Glomerular endothelial cell (primary cell): Measurements from ENCODE around the gene KATNAL1.

DNA sequence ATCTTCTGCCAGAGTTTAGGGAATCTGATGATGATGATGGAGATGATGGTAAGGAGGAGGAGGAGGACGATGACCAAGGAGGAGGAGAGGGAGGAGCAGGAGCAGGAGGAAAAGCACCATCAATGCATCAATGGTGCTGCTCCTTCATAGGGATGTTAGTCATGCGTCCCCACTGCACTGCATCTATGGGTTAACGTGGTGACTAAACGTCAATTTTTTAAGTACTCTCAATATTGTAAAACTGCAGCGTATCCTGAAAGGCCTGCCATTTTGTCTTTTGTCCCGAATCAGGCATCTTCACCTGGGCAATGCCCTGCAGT lies 64.8 kb upstream of the GSX1 start:
- RAMPAGE, long total RNA, result no peak

- RAMPAGE, long total RNA, result no peak
These were observed 1.4 kb upstream of the PAN3 start for GRCh38 chr13:28136714-28137486.

DNA sequence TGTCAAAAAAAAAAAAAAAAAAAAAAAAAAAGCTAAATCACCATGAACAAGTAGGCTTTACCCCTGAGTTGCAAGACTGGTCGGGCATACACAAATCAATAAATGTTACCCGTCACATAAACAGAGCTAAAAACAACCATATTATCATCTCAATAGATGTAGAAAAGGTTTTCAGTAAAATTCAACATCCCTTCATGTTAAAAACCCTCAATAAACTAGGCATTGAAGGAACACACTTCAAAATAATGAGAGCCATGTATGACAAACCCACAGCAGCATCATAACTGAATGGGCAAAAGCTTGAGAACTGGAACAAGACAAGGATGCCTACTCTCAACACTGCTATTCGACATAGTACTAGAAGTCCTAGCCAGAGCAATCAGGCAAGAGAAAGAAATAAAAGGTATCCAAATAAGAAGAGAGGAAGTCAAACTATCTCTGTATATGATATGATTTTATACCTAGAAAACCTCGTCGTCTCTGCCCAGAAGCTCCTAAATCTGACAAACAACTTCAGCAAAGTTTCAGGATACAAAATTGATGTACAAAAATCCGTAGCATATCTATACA lies 18.7 kb downstream of the PAN3 start:
- RAMPAGE, long total RNA, result no peak

DNA sequence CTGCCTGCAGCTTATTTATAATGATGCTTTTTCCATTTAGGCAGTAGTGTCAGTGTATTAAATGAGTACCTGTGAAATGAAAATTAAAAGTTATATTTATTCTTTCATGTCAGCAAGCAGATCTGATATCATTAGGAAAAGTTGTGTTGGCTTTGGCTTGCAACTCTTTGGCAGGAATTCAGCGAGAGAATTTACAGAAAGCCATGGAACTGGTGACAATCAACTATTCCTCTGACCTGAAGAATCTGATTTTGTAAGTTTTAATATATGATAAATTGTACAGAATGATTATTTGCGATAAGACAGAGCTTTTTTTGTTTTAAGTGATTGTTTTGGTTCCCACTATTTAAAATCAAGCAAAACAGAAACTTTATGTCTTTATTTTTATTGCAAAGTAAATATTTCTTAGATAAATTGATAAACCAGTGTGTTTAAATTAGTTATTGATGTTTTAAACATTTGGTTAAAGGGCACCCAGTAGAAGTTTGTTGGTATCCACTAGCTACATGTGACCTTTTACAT lies 138.8 kb downstream of the PAN3 start:
- RAMPAGE, long total RNA, result no peak

- RAMPAGE, long total RNA, result no peak
These were observed 1.3 kb upstream of the FLT1 start for GRCh38 chr13:28496182-28496694.

GRCh38 chr13:28640548-28641624 lies 18.0 kb upstream of the POMP start:
- RAMPAGE, long total RNA, result no peak

DNA sequence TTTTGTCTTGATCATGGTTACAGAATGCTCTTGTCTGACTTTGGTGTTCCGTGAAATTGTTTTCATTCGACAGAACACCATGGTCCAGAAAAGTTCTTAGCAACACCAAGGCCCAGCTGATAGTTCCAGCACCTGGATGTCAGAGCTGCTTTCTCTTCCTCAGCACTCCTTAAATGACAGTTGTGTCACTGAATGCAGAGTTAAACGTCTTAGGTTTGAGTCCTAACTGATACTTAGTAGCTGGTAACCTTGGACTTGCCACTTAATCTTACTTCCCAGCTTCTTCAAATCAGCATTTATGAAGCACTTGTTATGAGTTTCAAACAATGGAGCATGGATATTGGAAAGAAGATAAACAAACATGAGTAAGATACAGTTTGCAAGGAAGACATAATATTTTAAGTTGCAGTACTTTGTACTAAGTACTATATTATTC lies 1.2 kb upstream of the SLC46A3 start:
- RAMPAGE, long total RNA, result no peak

DNA sequence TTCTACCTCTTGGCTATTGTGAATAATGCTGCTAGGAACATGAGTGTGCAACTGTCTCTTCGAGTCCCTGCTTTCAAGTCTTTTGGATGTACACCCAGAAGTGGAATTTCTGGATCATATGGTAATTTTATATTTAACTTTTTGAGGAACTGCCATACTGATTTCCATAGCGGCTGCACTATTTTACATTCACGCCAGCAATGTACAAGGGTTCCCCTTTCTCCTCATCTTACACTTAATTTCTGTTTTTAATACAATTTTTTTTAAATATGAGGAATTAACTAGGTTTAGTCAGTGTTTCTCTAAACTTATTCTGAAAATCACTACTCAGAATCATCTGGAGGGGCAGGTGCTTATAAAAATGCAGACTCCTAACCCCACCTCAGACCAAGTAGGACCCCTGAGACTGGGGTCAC lies 24.3 kb upstream of the SLC46A3 start:
- RAMPAGE, long total RNA, result no peak

GRCh38 chr13:29589767-29590269 lies 5.7 kb downstream of the SLC7A1 start:
- RAMPAGE, long total RNA, result no peak

- RAMPAGE, long total RNA, result no peak
These were observed 81.4 kb upstream of the SLC7A1 start for GRCh38 chr13:29676962-29677231.

DNA sequence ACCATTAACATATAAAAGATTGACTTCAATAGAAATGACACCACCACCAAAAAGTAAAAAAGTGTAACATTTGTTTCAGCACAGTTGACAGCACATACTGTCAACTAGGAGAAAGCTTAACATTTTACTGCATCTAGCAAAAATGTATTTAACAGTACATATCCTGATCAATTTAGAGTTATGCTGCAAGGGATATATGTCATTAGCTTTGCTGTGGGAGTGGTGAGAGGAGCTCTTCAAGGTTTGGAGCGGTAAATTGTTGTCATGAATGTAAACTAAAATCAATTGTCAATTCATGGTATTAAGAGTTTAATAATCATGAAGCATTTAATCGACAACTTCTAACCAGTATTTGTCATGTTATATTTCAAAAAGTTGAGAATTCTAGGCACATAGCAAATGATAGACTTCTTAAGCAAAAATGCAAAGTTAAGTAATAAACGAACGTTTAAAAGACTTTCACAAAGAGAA lies 3.6 kb downstream of the UBL3 start:
- RAMPAGE, long total RNA, result no peak

GRCh38 chr13:29877510-29878032 lies 27.2 kb upstream of the UBL3 start:
- RAMPAGE, long total RNA, result no peak

GRCh38 chr13:29905746-29906293 lies 55.4 kb upstream of the UBL3 start:
- RAMPAGE, long total RNA, result no peak

DNA sequence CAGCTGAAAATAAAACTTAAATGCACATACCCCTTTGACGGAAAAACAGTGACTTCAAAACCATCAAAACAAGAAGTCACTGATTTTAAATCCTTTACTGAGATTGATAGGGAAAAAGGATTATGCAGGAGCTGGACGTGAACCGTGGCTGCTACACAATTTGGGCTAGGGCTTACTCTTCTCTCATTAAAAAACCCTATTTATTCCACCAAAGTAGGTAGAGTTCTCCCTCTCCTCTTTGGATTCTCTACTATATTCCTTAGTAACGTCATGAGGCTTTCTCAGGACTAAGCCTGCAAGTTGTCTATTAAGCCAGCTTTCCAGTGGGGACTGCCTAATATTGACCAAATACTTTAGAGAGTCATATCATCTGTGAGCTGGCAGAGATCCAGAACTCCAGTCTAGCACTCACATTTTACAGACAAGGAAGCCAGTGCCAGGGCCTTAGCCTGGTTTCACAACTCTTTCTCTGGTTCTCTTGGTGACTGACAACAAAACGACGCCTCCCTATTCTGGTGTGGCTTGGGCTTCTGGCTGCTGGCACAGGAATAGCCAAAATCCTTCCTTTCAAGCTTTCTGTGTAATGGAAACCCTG lies 74.9 kb upstream of the UBL3 start:
- RAMPAGE, long total RNA, result no peak

DNA sequence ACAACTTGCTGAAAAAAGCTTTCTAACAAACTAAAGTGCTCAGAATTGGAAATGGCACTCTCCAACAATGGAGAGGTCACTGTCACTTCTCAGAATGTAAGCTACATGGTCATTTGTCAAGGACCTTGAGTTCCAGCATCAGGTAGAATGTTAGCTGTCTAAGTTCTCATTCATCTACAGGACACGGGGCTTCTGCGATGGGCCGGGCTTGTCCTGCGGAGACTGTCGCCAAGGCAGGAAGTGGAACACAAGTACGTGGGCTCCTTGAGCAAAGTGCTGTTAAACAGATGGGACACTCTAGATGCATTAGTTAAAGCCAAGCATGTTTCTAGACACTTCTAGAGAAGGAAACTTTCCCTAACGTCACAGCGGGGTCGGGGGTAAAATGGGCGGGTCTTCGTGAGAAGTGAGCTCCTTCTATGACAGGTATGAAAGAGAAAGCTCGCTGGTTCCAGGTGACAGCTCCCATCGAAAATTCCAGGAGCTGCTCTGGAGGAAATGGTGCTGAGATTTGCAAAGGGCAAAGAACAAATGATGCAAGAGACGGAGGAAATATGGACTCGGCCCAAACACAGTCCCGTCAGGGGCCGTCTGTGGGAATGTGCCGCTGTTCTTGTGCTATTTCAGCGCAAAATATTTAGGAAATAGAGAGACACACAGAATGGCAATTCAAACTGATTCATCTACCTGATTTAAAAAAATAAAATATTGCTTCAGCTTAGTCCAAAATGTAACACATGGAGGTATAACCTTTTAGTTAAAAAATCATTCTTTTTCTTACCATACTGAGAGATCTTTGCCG lies 104.1 kb upstream of the UBL3 start:
- RAMPAGE, long total RNA, result no peak

GRCh38 chr13:30306461-30307780 lies at the start of gene KATNAL1:
Gene KATNAL1, minus strand, starts transcription at chr13:30307551.
- RAMPAGE, long total RNA, result start-site peak on the minus strand at chr13:30306996-30307037, 99 and 68 reads in 2 replicates; start-site peak on the minus strand at chr13:30307397-30307494, 285 and 385 reads in 2 replicates

- RAMPAGE, long total RNA, result no peak
These were observed 26.8 kb upstream of the UBE2L5 start for GRCh38 chr13:30395447-30395956.

- RAMPAGE, long total RNA, result no peak
These were observed 337 bp downstream of the UBE2L5 start for GRCh38 chr13:30422598-30423062.

DNA sequence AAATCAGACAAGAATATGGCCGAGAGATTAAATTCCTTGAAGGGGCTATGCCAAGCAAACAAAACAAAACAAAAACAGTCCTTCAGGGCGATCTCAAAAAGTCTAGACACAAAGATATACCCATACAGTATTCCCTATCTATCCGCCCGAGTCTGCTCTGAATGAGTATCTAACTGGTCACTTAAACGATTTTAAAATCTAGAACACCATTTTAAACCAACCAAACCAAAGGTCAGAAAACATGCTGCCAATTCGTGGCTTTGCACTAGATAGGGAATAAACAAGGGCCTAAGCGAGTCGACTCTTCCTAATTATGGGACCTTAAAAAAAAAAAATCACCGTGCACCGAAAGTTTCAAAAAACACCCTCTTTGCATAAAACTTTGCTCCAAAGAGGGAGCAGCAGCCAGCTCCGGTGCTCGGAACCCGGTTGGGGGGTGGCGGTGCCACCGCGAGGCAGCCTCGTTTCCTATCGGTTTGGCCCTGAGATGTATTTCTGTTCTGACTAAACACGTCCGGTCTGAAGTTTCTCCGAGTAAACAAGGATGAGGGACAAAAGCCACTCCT lies 1.8 kb downstream of the HMGB1 start:
- RAMPAGE, long total RNA, result no peak

DNA sequence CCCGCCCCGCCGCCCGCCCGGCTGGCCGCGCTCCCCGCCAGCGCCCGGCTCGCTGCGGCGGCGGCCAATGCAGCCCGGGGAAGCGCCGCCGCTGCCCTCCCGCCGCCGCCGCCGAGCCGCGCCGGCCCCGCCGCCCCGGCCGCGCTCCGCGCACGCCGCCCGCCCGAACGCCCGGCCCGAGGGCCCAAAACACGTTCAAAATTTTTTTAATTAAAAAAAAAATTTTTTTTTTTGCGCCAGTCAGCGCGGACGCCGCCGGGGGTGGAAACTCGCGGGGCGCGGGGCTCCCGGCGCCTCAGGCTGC lies 497 bp downstream of the HMGB1 start:
- RAMPAGE, long total RNA, result no peak